ENCODE measurements around a stretch of chr4.

- PRO-cap: no peak
Observed at GRCh38 chr4:166093051-166093396, 220.0 kb downstream of the TLL1 start.

DNA sequence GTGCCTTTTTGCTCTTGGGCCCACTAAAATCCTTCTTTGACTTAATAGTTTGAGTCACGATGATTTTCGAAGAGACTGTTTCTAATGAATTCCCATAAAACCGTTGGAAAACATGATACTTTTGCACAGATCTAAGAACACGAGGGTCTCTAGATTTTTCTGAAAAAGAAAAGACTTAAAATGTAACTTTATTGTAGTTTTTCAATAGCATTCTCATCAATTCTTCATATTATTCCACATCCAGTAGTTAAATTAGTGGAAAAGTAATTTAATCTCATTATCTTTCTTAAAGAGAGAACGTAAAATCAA is 35.1 kb downstream of the DDX60 start:
- PRO-cap: no peak

DNA sequence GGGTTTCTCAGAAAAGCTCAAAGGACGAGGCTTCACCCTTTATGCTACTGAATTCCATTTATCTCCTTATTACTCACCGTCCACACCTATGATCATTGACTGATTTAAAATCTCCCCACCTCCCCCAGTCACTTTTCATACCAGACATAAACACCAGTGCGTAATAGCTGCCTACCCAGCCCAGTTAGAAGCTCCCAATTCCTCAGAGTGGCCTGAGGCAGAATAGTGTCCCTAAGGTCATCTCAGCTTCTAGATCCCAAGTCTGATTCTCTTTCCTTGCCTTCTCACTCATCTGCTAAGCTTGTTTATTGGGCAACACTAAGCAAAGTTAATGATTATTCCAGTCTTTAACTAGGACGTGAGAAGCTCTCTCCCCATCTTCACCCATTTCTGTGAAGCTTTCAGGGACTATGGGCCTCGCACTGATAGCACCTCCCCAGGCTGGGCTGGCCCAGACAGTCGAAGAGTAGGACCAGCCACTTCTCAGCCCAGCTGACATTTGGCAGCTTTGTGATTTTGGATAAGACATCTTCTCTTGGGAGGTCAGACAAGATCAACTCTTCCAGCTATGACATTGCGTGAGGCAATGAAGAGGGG is 7.2 kb upstream of the DDX60L start:
- PRO-cap: no peak

DNA sequence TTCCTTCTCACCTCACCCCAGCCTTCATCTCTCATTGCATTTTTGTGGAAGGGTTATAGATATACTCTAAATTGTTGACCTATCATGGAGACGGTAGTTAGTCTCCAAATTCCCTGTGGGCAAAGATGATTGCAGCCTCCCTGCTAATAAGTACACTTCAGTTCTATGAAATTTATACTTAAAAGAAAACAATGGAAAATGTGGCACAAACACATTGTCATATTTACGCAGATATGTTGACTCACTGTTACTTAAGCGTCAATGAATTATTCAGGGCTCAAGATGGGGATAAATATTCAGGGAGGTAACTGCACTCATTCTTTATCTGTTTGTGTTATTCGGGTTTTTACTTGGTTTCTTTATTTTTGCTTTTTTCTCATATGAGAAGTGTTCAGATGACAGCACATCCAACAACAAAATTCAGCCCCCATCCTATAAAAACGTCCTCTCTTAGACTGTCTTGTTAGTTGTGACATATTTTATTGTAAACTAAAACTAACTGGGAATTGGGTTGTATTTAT is 44.1 kb downstream of the PALLD start:
- PRO-cap: no peak

DNA sequence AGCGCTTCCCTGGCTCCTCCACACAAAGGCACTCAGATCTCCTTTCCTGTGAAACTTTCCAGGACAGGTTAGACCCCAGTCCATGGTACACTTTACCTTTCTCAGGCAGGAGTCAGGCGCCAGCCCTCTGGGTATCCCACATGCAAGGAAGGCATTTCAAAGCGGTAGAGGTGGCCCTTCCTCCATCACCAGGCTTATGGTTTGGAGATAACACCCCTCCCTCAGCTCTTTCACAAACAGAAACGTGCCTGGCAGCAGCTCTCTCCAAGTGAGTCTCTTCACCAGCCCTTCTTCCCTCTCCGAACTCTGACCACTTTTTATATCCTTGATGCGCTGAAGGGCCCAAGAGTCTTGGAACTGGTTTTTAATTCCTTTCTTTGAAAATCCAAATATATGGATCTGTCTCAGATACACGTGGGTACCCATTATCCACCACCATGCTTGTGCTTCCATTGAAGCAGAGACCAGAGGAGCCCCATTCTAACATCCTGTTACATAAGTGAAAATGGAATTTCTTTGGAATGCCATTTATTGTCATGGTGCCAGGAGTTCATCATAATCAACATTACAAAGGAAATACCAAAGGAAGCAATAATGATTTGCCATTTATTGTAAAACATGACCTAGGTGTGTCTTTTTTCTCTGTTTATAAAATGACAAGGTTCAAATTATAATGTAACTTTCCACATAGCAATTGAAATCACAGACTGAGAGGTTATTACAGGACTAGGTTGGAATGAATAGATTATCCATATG is 61.6 kb downstream of the PALLD start:
- PRO-cap: no peak

GRCh38 chr4:168605374-168605913 is 108.6 kb downstream of the PALLD start:
- PRO-cap: no peak

- PRO-cap: no peak
Observed at GRCh38 chr4:168630788-168631292, 134.0 kb downstream of the PALLD start.

DNA sequence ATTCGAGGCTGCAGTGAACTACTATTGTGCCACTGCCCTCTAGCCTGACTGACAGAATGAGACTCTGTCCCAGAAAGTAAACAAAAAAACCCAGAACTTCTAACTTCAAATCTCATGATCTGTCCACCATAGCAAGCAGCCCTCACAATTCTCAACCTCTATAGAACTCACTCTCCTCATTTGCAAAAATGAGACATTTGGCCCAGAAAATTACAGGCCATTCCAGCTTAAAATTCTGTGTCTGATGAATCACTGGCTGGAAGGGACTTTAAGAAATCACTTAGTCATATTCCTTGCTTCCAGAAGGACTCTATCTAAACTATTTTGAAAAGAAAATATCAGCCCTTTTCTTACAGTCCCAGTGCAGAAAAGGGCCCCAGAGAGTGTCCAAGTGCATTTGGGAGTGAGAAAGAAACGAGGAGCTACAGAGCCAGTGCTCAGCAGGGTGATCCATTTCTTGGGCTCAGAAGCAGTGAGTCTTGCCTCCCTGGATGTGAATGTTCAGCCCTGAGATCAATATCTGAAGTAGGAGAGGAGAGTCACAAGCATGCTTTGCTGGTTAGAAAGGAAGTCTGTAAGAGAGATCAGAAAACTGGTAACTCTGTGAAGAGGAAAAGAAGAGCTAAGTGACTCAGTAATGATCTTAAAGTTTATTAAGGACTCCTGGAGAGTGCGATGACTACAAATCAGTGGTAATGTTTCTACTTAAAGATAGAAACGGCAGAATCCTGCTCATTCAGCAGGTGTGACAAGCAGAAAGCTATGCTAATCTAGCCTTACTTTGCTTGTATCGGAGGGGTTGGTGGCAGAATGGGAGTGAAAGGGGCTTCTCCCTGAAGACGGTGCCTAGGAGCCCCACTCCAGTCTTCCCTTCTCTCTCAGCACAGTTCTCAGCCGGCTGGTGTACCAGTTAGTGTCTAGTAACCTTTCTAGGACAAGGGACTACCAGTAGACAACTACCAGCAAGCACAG is 139.8 kb downstream of the PALLD start:
- PRO-cap: no peak

DNA sequence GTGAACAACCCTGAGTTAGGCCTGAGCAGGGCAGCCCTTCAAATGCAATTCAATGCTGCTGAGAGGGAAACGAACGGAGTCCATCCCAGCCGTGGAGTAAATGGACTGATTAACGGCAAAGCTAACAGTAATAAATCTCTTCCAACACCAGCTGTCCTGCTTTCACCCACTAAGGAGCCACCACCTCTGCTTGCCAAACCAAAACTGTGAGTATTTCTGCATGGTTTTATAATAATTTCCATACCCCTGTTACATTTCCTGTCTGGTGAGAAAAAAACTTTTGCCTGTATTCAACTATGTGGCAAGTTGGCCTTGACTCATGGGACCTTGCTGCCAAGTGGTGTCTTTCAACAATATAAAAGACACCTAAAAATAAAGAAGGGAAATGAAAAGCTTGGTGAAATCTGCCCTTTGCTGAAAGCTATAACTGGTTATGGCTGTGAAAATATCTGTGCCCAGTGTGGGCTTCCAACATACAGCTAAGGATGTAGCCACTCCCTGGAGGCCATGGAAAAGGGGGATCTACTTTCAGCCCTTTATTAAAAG is 214.9 kb downstream of the PALLD start:
- PRO-cap: no peak

GRCh38 chr4:168758245-168758680 is 251.8 kb downstream of the CBR4 start:
- PRO-cap: no peak

GRCh38 chr4:168764849-168765455 is 245.1 kb downstream of the CBR4 start:
- PRO-cap: no peak

GRCh38 chr4:168784042-168784479 is 226.0 kb downstream of the CBR4 start:
- PRO-cap: no peak

DNA sequence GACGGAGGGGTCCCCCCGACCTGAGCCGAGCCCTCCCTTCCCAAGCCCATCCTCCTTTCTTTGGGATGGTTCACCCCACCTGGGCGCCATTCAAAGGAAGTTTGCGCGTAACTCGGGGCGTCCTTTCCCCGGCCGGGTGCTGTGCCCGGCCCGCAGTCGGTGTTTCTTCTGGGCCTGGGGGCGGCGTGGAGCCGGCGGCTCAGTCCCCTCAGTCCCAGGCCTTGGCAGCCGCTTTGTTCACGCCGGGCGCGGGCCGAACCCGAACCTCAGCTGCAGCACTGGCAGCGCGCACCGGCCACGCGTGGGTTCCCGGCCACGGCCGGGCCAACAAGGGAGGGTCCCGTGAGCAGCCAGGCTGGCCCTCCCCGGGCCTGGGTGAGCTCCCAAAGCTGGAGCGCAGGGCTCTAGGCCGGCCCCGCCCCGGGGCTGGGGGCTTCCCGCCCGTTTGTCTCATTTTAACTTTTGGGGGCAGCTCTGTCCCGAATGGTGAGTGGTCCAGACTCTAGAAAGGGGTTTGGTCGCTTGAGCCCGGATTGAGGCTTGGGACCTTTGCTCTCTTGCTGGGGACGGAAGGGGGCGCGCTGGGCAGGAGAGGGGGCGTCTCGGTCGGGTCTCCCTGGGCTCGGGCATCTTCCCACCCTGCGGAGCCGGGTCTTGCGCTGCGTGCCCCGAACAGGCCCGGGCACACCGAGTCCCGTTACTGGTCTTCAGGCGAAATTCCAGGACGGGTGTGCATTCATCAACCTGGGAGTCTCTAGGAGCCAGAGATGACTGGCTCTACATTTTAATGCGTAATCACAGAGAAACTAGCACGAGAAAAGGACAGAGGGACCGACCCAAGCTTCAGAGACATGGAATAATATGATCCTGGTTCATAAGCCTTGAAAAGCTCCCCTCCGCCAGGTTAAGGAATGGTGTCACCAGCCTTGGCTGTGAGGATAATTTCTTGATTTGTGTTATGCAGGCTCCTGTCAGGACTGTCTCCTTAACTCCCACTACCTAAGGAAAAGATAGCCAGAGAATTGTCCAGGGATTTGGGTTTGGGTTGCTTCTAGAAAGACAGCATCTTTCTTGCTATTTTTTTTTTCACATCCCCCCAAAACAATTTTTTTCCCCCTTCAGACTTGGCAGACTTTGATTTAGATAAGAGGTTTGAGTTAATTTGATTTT is 177.0 kb downstream of the CBR4 start:
- PRO-cap: bidirectional peak, plus-strand start at position 576 of the sequence, minus-strand start at position 516 of the sequence

DNA sequence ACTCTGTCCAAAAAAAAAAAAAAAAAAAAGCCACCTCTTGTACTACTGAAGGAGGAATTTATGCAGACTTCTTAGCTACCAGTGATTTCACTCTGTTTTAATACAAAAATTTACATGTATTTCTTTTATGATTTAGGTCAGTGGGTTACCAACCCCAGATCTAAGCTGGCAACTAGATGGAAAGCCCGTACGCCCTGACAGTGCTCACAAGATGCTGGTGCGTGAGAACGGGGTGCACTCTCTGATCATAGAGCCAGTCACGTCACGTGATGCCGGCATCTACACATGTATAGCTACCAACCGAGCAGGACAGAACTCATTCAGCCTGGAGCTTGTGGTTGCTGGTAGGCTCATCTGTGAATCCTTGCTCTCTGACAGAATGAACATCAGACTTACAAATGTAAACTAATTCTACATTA is 88.6 kb downstream of the CBR4 start:
- PRO-cap: no peak

DNA sequence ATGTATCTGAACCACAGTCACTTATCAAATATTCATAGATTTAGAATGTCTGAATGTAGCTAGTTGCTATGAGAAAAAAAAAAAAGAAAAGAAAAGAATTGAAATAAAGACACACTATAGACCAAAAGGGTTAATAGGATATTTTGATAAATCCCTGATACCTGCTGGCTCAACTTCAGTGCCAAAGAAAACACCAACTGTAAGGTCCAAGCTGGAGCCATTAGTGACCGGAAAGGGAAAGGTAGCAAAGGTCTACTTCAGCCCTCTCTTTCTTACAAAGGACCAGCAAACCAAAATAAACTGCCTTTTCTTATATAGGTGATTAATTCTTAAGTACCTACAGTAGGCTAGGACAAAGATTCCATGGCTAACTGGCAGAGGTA is 9.8 kb downstream of the CBR4 start:
- PRO-cap: no peak

- PRO-cap: no peak
Observed at GRCh38 chr4:169250862-169251285, 19.9 kb downstream of the SH3RF1 start.

DNA sequence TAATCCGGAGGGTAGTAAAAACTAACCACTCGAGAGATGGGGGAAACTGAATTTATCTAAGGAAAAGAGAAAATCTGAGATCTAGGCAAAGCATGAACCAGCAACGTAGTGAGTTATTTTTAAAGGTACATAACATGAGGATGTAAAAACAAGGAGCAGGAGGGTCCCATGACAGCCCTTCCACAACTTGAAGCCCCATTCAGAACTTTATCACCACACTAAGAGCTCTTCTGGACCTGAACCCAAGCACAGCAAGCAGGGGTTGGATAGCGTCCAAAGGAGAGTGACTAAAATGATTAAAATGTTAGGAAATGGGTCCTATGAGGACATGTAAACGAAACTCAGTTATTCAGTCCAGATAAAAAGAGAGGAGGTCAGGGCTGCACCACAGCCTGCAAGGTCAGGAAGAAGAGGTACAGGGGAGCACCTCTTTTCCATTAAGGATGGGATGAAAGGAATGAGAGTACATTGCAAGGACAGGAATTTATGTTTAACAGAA is 16.2 kb downstream of the SH3RF1 start:
- PRO-cap: no peak

DNA sequence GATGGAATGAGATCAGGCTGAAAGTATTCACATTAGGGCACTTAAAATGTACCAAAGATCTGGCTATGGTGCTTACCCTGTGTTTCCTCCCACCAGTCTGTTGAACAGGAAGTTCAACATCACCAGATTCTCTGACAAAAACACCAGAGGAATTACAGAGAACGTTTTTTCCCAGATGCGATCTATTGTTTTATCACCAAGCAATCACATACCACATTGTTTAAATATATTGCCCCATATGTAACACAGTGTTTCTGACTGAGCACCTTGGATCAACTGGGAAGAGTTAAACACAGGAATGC is 2.0 kb upstream of the CLCN3 start:
- PRO-cap: no peak

DNA sequence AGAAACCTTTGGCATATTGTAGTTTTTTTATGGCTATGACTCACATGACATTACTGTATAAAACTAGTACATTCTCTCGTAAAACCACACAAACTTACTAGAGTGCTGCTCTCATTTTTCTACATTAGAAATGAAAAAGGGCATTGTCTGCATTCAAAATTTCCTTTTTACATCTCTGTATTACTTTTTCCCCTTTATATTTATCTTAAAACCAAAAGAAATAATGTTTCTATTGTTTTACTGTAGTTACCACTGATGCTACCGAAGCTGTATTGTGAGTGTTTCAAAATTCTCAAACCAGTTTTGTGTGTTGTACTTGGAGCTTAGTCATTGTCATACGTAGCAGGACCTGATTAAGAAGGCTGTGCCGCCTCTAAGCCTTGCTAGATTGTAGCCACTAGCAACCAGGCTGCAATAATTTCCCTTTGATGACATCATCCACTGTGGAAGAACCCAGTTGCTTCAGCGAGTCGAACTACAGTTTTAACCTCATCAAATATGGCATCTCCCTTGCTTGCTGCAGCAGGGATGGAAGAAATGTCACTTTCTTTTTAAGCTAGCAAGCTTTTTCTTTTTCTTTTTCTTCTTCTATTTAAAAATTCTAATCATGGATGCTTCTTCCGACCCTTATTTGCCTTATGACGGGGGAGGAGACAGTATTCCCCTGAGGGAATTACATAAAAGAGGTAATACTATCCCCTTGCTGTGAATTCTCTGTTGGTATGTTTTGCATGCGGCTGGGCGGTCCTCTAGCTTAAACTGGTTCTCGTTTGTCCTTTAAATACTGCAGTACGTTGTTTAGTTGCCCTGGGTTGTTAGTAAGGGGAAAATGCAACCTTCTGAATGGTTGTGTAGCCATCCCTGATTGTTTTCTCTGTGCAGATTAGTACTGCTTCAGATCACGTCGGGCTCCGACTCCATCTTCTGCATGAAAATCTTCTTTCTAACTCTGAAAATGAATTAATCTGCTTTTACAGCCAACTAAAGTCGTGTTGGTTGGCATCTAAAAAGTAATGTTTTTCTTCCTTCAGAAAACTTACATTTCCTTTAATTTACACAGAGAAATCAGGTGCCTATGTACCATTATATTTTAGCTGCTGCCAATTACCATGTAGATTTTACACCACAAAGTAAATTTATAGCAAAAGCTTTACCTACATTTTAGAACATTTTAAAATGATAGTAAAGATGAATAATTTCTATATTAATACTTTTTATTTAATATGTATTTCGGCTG is 39.8 kb downstream of the CLCN3 start:
- PRO-cap: unidirectional peak, plus-strand start at position 87 of the sequence; bidirectional peak, plus-strand start at position 456 of the sequence, minus-strand start at position 329 of the sequence; bidirectional peak, plus-strand start at position 708 of the sequence, minus-strand start at position 711 of the sequence; bidirectional peak, plus-strand start at position 810 of the sequence, minus-strand start at position 761 of the sequence

GRCh38 chr4:169915560-169915991 is 110.6 kb downstream of the MFAP3L start:
- PRO-cap: no peak